Duodenum (tissue), 1 donor: ENCODE results near the genes KLRF1, KLRF2, CLEC2A and OLR1.

DNA sequence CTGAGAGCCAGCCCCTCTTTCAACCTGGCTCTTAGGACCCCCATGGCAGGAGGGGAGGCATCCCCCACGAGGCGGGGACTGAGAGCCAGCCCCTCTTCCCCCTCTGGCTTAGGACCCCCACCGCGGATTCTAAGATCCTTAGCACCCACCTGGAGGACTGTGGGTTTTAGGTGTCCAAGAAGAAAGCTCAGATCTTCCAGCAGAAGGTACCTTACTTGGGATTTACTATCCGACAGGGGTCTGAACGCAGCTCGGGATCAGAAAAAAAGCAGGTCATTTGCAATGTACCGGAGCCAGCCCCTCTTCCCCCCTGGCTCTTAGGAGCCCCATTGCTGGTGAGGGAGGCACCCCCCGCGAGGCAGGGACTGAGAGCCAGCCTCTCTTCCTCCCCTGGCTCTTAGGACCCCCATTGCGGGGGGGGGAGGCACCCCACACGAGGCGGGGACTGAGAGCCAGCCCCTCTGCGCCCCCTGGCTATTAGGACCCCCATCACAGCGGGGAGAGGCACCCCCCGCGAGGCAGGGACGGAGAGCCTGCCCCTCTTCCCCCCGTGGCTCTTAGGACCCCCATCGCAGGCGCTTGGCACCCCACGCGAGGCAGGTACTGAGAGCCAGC is 198.1 kb upstream of the PZP start:
- PRO-cap = no peak

GRCh38 chr12:9450234-9450584 is 157.5 kb downstream of the KLRB1 start:
- PRO-cap = no peak

DNA sequence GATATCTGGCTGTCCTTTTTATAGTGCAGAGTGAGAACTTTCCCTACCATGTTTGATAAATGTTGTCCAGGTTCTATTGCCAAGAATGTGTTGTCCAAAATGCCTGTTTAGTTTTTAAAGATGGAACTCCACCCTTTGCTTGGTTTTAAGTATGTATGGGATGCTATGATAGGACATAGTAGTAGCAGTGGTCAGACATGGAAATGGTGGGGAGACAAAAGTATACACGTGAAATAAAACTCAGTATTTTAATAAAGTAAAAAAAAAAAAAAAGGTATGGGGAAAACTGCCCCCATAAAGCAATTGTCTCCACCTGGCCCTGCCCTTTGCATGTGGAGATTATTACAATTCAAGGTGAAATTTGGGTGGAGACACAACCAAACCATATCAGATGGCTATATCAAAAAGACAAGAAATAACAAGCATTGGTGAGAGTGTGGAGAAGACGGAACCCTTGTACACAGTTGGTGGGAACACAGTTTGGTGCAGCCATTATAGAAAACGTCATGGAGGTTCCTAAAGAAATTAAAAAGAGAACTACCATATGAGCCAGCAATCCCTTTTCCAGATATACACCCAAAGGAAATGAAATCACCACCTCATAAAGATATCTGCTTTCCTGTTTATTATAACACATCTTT is 26.9 kb downstream of the CLEC2D start:
- PRO-cap = no peak

DNA sequence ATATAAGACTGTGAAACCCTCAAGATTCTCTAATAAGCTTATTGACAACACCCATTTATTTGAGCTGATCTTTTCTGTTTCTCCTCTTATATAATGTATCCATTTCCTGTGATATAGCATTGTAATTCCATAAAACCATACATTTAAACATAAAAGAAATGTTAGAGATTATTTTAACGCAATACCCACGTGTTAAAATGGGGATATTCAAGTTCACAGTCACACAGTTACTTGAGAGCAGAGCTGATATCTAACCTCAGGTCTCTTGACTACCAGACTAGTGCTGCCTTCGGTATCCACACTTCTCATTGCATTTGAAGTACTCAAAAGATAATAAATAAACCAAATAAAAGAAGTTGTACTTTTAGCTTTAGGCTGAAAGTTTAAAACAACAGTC is 30.7 kb downstream of the CD69 start:
- PRO-cap = no peak

GRCh38 chr12:9736787-9737211 is 23.9 kb downstream of the CD69 start:
- PRO-cap = no peak

GRCh38 chr12:9742683-9743140 is 18.0 kb downstream of the CD69 start:
- PRO-cap = unidirectional peak, minus-strand start at chr12:9742790

DNA sequence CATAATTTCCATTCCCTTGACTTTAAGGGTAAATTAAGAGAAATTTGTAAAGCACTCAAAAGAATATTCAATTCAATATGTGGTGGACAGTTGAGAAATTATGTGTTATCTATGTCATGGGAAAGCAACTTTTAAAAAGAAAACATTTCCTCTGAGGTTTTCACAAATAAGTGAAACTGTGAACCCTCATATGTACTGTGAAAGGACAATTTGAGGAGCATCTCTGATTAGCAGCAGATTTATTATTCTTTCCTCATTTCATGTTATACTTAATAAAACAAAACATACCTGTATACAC is at the start of gene KLRF1:
KLRF1 (plus strand) TSS at position 256 of the 298 bp plus-strand sequence.
- PRO-cap = no peak

- PRO-cap = no peak
Observed at GRCh38 chr12:9864613-9865531, 4.3 kb downstream of the CLEC2B start.

GRCh38 chr12:9881212-9881768 is at the start of gene KLRF2:
KLRF2 (plus strand) TSS chr12:9881489.
- PRO-cap = no peak

DNA sequence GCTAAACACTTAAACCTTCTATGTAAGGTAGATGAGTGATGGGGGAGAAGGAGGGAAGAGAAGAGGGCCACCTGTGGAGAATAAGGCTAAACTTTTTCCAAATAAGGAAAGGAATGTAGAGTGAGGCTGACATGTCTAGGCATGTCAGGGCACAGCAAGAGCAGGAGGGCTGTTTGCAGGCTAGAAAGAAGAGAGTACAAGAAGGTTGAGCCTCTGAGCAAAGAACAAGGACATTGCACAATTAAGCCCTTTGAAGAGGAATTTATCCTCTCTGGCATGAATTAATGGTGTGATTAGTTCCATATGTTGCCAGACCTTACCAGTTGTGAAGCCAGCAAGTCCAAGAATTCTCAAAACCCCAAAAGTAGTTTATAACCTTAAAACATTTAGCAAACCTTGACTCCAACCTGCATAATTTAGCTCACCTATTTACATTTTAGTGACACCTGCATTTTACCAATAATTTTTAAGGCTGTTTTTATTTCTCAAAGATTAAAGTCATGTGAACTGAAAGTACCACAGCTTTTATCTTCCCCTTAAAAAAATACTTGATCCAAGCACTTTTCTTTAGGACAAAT is 20.9 kb downstream of the CLEC2A start:
- PRO-cap = no peak

DNA sequence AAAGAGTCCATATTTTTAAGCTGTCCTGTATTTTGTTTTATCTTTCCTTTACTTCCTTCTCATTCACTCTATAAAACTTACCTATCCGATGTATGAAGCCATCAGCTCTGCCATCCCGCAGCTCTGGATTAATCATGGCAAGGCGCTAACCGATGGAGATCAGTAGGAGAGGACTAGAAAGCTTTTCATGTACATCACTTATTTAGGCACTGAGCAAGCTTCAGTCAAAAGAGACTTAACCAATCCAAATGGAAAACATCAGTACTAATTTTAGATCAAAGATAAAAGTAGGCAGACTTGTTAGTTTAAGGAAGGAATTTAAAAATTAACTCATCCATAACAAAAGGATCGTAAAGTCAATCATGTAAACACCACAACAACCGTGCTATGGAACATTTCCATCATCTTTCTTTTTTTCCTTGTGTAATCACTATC is at the start of gene CLEC2A:
CLEC2A (minus strand) TSS at position 177 of the 435 bp plus-strand sequence.
- PRO-cap = no peak

- PRO-cap = no peak
Observed at GRCh38 chr12:10171648-10172557, at the start of gene OLR1. OLR1 (minus strand) TSS chr12:10172132.

DNA sequence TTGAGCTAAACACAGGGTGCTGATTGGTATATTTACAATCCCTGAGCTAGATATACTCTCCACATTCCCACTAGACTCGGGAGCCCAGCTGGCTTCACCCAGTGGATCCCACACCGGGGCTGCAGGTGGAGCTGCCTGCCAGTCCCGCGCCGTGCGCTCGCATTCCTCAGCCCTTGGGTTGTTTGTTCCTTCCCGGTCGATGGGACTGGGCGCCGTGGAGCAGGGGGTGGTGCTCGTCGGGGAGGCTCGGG is 12.7 kb downstream of the GABARAPL1 start:
- PRO-cap = no peak

GRCh38 chr12:10559044-10559665 is 53.5 kb downstream of the EIF2S3B start:
- PRO-cap = no peak

DNA sequence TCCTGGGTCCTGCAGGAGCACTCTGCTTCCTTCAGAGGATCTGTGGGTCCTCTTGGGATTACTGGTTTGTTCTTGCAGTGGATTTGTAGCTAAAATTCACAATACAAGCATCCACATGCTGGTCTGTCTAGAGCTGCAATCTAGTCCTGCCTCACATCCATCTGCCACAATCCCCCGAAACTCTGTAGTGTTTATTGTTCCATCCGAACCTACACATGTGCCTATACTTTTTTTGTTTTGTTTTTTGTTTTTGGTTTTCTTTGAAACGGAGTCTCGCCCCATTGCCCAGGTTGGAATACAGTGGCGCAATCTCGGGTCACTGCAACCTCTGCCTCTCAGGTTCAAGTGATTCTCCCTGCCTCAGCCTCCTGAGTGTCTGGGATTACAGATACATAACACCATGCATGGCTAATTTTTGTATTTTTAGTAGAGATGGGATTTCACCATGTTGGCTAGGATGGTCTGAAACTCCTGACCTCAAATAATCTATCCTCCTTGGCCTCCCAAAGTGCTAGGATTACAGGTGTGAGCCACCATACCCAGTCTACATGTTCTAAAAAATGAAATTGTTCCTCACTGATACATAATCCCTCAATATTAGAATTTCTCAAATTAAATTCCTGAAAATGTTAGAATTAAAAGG is 10.6 kb upstream of the TAS2R30 start:
- PRO-cap = no peak

- PRO-cap = unidirectional peak, plus-strand start at chr12:11446310
Observed at GRCh38 chr12:11446124-11446418, 50.7 kb upstream of the PRB2 start.

GRCh38 chr12:11609173-11609744 is 40.2 kb upstream of the ETV6 start:
- PRO-cap = no peak

GRCh38 chr12:11638386-11638939 is 11.0 kb upstream of the ETV6 start:
- PRO-cap = no peak

GRCh38 chr12:11714474-11715302 is 65.2 kb downstream of the ETV6 start:
- PRO-cap = no peak

- PRO-cap = no peak
Observed at GRCh38 chr12:11745817-11746550, 96.5 kb downstream of the ETV6 start.